Cardiac septum (tissue), 1 donor: Measurements from ENCODE around the genes FREY1, LARGE2, PHF21A and MDK.

DNA sequence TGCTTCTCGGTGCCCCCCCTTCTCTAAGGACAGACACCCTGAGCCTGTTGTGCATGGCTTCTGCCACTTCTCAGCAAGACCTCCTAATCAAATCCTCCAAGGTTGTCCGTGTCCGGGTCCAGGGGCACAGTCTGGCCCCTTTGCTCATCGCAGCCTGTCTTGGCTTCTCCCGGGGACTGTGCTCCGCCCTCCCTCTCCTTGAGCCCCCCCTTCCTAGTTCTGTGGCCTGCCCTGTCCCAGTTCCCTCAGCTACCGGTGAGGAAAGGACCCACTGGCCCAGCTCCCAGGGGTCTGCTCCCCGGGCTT, 12.3 kb downstream of the PRDM11 start:
- PRO-cap, result no peak

DNA sequence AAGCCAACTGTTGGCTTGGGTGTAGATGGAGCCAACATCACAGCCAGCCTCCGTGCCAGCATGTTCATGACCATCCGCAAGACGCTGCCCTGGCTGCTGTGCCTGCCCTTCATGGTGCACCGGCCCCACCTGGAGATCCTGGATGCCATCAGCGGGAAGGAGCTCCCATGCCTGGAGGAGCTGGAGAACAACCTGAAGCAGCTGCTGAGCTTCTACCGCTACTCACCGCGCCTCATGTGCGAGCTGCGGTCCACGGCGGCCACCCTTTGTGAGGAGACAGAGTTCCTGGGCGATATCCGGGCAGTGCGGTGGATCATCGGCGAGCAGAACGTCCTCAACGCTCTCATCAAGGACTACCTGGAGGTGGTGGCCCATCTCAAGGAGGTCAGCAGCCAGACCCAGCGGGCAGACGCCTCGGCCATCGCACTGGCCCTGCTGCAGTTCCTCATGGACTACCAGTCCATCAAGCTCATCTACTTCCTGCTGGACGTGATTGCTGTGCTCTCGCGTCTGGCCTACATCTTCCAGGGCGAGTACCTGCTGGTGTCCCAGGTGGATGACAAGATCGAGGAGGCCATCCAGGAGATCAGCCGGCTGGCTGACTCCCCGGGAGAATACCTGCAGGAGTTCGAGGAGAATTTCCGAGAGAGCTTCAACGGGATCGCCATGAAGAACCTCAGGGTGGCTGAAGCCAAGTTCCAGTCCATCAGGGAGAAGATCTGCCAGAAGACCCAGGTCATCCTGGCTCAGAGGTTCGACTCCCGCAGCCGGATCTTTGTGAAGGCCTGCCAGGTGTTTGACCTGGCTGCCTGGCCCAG, 59.1 kb downstream of the SYT13 start:
- PRO-cap, result no peak

DNA sequence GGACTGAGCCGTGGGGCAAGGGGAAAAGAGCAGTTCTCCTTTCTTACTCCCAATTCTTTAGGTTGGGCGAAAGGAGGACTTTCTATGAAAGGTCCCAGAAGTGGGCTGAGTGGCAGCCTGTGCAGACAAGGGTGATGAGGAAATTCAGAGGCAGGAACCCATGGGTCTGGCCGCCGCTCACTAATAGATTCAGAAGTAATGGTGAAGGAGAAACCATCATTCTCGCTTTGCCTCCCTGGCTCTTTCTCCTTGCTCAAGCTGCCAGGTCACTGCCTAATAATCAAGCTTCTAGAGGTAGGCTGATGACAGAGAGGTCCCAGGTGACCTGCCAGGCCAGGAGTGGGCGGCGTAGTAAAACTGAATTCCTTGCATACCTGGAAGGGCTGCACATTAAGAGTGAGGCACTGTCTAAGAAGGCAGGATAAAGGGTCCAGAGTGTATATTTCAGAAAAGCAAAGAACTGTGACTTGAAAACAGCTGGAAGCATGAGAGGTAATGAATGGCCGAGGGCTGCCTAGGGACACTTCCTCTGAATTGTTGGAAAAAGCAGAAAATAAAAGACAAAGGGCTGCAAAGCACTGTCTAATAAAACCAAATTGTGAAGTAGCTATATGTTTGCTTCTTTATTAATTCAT, 4.1 kb downstream of the SYT13 start:
- PRO-cap, result no peak

DNA sequence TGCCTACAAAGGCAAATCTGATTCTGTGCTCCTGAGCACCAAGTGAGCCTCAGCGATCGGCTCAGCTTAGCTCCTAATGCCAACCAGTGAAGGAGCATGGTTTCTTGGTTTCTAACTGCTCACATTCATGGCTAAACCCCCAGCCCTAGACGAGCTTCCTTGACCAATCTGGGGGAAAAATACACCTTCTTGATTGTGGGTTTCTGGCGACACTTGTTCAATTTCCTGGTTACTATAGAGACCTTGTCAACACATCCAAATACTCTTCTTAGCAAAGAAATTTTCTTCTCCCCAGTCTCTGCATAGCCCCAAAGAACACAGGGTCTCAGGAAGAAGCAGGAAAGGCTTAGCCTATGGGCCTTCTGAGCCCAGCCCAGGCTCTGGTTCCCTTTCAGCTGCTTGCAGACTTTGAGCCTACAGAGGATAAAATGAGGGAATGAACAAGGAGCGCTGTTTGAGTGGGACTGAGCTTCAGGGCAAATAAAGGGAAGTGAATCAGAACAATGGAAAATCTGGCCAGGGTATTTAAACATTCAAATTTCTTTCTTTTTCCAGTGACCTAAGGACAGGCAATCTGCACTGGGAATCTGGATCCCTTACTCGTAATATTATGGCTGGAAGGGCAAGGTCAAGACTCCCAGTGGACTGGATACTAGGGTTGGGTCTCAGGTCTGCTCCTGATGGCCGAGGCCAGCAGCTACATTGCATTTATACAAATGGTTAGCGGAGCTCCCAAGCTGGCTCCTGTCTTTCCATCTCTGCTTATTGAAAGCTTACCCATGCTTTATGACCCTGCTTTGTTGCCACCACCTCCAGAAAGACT, 88.7 kb upstream of the SYT13 start:
- PRO-cap, result no peak

DNA sequence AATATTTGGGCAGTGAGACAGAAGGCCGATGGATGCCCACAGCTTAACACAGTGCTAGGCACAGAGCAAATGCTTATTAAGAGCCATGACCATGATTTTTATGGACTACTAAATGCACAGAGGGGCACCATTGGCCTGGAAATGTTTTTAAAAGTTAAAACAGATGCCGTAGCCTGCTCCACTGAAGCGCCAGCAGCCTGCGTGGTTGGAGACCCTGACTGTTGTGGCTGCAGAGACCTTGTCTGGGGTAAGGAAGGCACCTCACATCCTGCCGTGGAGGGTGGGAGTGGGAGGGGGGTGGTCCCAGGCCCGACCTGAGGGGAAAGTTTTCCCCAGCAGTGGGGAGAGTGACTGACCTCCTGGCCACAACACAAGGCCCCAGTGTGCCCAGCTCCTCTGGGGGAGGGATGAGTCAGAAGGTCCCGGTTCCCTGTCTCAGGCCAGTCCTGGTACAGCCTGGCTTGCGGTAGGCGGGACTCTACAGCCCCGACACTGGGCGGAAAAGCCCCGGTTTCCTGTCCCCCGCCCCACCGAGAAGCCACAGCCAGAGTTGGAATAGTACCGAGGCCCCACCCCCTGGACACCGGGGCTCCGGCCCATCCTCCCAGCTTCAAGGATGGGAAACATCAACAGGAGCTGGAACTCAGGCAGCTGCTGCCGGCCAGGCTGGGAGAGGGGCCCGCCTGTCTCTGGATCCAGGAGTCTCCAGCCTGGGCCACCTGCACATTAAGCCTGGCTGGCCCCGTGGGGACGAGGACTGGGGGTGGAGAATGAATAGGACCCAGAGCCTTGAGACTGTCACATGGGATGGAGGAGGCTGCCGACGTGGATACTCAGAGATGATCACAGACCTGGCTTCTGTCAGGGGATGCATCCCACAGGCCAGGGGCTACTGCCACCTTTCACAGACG, 6.9 kb downstream of the CHST1 start:
- PRO-cap, result bidirectional peak, plus-strand start at position 626 of the sequence, minus-strand start at position 461 of the sequence

GRCh38 chr11:45848524-45849352, 1.5 kb downstream of the CRY2 start:
- PRO-cap, result no peak

DNA sequence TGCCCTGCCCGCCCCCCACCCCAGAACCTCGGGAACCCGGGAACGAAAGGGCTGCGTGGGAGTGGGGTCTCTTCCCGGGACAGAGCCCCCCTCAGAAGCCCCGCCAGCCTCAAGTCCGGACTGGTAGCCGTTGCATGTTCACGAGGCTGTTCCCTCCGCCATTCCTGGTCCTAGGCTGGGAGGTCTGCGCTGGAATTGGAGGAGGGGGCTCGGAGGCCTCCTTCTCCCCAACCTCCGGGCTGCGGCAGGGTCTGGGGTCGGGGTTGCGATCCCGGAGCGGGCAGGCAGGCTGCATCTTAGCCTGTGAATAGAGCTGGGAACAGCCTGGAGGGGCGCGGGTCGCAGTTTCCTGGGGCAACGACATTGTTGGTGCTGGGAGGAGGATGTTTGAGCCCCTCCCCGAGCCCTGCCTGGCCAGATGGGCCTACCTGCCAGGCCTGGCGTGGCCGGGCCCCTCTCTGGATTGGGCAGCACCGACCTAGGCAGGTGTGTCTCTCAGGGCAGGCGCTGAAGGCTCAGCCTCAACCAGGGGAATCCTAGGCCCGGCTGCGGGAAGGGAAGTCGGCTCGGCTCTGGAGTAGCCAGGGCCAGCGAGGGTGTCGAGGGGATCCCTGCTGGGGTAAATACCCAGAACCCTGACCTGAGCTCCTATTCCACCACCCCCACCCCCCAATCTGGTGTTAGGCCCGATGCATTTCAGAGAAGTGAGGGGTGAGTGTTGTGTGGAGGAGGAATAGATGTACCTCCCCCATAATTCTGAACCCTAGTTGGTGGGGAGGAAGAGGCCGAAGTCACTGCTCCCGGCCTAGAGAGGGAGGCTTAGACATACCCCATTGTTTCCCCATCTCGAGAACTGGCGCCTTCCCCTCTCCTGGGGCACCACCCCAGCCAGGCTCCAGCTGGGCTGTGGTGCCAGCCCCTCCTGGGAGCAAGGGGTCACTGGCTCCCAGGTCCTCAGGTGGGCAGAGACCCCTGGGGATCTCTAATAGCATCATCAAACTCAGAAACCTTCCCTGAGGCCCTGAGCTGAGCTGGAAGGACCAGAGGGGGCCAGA, 856 bp downstream of the MAPK8IP1 start:
- PRO-cap, result no peak

DNA sequence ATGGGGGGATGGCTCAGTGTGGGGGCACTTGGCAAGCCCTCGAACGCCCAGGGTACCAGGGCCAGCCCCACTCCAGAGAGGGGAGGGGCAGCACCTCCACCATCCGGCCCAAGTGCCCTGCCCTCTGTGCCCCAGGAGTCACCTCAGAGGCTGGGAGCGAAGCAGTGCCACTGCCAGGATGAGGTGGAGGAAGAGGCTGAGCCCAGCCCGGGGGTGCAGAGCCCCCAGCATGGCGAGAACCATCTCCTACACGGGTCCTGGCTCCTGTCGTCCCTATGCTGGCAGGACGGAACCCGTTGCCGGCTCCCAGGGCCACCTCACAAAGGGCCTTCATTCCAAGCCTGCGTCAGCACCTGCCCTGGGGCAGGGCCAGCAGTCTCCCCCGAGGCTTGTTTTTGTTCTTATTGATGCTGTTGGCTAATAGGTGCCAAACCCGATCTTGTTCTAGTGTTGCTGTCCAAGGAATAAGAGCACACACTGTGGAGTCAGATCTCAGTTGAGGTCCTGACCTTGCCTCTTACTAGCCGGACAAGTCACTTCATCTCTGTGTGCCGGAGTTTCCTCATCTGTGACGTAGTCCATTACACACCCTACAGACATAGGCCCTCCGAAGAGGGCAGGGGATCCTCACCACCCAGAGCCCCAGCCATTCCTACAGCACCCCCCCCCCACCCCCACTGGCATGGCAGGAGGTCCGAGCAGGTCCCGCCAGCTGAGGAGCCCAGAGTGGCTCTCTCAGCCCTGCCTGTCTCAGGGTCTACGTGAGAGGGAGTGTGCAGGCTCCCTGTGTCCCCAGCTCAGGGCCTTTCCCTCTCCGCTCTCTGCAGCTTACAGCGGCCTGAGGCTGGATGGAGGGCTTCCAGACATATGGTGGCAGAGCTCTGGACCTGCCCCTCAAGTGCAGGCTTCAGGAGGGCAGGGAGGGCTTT, at the start of gene FREY1:
Gene FREY1, minus strand, starts transcription at position 269 of the 929 bp plus-strand sequence.
- PRO-cap, result no peak

GRCh38 chr11:45921936-45922990, at the start of gene LARGE2:
Gene LARGE2 (plus strand): TSS chr11:45922656.
- PRO-cap, result no peak

DNA sequence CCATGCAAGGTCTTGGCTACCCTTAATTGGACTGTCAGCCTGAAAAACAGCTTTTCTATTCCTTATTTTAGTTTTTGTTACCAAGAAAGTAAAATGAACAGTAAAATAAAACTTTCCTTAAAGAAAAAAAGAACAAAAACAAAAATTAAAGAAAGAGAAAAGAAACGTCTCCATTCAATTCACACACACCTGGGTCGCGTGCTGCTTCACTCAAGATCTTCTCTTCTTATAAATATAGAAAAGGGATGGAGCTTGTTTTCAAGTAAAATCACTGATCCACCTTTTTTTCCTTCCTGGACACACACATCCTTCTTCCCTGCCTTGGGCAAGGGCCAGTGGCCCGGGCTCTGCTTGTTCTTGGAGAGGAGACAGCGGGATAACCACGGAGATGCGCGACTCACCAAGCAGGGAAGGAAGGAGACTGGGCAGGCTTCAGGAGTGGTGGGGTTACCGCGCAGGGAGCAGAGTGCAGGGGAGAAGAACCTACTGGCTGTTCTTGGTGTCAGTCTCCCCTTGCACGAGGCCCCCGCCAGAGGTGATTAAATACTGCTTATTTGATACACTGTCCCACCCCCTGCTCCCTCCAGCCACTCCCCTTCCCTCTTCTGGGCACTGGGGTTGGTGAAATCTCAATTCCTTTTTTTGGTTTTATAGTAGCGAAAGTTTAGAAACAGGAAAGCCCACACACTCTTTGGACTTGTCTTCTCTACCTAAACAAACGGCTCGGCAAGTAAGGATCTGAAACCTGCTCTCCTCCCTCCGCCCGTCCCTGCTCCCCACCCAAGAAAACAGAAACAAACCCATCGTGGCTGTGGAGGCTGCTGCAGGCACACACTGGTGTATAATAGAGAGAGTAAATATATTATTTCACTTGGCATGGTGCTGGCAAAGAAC, 10.6 kb downstream of the LARGE2 start:
- PRO-cap, result no peak

- PRO-cap, result bidirectional peak, plus-strand start at chr11:46120672, minus-strand start at chr11:46120494; bidirectional peak, plus-strand start at chr11:46121029, minus-strand start at chr11:46120985; bidirectional peak, plus-strand start at chr11:46121609, minus-strand start at chr11:46121451
These were observed at the start of gene PHF21A for GRCh38 chr11:46120536-46121532. Gene PHF21A (minus strand): TSS chr11:46121454.

DNA sequence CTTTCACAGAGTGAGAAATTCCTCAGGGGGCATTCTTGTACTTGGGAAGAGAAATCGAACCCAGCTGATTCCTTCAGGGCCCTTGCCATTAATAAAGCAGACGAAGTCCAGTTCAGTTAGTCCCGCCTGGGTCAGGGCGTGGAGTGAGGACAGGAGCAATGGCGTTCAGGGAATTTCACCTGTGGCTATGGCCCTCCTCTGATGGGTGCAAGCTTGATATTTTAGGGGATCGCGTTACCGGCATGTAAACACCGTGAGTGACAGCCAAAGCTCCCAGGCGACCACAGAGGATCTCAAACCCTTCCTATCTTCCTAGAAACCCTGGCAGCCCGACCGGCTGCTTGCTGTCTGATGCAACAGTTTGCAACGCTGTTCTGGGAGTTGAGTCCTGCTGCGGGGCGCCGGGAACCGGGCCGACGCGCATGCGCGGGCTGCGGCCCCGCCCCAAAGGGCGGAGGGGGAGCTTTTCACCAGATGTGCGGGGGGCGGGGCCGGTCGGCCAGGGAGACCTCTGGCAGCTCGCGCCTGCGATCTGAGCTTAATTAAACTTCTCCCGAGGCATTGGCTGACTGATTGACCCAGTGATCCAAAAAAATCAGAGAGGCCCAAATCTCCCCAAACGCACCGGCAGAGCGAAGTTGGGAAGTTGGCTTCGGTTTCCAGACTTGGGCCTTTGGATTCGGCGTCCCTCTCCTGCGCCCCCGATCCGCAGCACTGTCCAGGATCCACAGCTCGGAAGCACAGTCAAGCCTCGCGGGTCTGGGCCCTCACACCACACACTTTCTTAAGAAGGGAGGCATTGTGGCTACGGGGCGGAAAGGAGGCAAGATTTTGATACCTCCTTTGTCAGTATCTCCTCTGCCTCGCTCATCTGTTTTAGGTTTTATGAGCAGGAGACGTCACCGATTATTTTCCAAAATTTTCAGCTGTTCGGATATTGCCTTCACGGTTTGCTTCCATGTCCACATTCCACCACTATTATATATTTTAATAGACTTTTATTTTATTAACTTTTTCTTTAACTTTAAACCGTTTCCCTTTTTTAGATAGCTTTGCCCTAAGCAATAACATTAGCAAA, 34.1 kb upstream of the CREB3L1 start:
- PRO-cap, result bidirectional peak, plus-strand start at position 473 of the sequence, minus-strand start at position 353 of the sequence

DNA sequence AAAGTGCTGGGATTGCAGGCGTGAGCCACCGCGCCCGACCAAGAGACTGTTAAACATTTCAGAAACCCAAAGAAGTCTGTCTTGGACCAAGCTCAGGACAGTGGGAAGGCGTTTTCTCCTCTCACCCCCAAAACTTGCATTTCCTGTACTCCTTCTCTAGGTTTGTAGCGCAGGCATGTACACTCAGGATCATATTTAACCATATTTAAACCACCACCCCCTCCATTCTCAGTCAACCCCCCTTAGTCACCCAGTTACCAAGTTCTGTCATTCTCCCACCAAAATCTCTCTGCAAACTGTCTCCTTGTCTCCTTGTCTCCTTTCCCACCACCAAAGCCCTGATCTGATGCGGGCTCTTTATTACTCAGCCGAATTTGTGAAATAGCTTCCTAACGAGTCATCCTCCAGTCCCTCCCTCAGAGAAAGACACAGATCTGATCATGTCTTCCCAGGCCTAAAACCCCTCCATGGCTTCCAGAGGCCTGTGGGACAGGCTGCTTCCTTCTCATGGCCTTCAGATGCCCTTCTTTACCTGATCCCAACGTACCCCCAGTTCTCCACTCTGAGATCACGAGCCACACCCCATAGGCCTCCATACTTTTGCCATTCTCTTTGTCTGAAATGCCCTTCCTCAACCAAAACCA, 28.9 kb upstream of the CREB3L1 start:
- PRO-cap, result no peak

DNA sequence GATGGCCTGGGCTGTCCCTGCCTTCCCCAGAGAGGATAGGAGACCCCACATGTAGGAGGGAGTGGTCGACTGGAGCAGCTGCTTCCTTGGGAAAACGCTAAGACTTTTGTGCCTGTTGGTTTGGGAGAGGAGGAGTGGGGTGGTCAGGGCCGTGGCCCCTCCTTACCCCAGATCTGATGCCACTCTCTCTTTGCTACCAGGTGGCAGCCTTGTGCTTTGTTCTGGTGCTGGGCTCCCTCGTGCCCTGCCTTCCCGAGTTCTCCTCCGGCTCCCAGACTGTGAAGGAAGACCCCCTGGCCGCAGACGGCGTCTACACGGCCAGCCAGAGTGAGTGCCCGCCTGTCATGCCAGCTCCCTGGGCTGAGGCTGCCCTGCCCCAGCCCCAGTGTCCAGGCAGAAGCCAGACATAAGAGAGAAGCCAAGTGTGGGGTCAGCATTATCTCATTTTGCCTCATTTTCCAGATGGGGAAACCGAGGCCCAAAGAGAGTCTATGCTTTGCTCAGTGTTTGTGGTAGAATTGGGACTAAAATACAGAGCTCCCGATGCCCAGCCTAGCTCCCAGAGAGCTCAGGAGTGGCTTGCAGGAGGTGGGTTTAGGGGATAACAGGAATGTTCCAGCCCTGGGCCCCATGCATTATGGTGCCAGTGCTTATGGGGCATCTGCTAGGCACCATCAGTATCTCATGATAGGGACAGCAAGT, 30.0 kb upstream of the DGKZ start:
- PRO-cap, result no peak

- PRO-cap, result bidirectional peak, plus-strand start at chr11:46381715, minus-strand start at chr11:46381517
These were observed at the start of gene MDK for GRCh38 chr11:46381443-46382229. Gene MDK (plus strand): TSS chr11:46381669.

GRCh38 chr11:46382877-46383480, 1.5 kb downstream of the MDK start:
- PRO-cap, result no peak

DNA sequence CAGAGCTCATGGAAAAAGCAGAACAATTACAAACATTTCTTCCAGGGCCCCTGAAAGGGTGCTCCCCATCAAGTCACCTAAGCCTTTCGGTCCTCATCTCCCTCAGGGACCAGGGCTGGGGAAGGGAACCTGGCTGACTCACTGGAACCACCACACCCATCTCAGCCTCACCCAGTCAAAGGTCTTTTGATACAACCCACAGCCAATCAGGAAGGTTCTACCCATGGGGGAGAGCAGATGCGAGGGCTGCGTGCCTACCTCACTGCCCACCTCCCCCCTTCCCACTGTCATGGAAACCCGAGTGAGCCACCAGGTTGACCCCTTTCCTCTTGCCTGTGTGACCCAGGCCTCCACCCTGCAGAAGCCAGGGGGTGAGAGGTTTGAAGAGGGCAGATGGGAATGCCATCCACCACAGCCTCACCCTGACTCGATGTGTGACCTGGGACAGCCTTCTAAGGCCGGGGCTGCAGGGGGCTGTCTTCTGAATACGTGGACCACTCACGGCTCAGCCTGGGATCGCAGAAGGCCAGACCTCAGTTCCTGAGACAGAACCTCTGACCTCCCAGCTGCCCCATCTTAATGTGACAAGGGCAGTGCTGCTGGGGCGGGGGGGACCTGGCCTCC, 2.6 kb downstream of the MDK start:
- PRO-cap, result no peak

DNA sequence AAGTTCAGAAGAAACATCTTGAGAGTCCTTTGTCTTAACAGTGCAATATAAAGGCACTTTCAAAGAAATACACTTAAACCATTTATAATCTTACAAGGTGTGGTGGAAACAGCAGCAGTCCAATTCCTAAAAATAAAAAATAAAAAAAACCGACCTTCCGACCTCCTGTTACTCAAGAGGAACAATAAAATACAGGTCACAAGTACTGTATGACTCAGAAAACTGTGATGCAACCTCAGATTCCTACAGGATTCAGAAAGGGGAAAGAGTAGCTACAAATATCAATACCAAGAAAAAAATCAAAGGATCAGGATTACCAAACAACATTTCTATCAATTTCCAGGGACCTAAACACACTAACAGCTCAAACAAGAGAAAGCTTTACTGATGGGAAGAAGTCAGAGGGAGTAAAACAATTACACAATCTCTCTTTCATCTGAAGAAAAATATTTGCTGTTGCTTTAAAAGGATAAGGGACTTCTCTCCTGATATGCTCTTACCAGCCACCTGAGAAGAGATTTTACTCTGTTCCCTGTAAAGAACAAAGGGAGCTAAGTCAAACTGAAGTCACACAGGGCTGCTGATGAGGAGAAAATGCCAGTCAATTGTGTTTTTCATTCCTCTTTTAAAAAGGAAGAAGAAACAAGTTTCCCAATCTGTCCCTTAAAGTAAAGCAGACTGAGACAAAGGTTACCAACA, 39.5 kb downstream of the AMBRA1 start:
- PRO-cap, result no peak

DNA sequence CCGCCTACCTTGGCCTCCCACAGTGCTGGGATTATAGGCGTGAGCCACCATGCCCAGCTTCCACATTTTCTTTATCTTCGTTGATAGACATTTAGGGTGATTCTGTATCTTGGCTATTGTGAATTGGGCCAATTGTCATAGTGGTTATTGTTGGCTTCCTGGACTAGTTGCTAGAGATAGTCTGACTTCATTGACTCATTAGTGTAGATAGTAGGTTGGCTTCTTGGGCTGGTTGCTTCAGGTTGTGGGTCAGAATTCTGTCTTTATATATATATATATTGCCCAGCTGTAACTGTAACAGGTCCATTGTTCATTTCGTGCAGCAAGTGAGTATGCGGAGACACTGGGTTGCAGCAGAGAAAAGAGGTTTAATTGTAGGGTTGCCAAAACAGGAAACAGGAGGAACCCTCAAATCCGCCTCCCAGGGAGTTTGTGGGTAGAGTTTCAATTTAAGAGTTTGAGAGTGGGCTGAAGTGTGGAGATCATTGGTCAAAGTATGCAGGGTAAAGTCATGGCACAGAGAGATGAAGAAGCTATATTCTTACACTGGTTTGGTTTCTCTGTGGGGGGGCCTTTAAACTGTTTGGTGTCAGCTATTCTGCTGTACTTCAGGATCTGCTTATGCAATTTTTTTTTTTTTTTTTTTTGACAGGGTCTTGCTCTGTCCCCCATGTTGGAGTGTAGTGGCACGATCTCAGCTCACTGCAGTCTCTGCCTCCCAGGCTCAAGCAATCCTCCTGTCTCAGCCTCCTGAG, 22.1 kb downstream of the ATG13 start:
- PRO-cap, result no peak

DNA sequence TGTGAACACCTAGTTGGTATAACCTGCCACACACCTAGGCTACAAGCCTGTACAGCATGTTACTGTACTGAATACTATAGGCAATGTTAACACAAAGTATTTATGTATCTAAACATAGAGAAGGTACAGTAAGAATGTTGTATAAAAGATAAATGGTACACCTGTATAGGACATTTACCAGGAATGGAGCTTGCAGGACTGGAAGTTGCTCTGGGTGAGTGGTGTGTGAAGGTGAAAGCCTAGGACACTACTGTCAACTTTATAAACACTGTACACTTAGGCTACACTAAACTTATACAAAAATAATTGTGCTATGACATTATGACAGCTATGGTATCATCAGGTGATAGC, 27.4 kb downstream of the F2 start:
- PRO-cap, result no peak